SJSA1 (cell line): ENCODE measurements around the genes RAPGEF4 and GPR155.

DNA sequence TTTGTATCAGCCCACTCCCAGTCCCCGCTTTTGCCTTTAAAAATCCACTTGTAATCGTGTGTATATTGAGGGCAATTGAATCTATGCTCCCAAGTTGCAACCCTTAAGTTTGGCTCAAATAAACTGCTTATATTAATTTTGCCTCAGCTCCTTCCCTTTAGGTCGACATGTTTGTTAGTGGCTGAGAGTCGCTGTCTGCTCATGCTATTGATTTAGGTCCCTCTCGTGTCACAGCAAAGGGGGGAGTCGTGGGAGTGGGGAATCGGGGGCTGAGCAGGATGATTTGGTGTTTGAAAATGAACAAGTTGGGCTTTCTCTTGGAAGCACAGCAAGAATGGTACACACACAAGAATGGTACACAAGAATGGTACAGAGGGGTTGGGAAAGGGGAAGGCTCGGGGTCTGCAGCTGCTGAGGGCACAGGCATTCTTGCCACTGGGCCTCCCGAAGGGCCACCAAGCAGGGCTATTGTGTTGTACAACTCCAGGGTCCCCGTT lies 42.8 kb upstream of the ITGA6 start:
- RAMPAGE, long total RNA = no peak

GRCh38 chr2:172431179-172431918 lies 4.0 kb downstream of the ITGA6 start:
- RAMPAGE, long total RNA = no peak

DNA sequence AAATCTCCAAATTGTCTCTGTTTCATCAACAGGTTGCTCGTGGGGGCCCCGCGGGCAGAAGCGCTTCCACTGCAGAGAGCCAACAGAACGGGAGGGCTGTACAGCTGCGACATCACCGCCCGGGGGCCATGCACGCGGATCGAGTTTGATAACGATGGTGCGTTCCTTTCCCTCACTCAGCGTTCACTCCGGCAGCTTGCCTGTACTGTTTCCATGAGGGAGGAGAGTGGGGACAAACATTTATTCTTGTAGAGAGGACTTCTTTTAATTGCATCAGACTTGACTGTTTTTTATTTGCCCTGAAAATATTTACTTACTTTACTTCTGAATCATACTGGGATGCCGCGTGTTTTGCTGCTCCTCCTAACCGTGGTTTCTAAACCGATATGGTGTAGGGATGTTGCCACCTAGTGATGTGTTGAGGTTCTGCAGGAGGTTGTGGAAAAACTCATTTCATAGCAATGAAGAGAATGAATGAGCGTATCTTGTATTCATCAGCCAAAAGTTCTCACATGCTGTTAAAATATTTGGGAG lies 38.2 kb downstream of the ITGA6 start:
- RAMPAGE, long total RNA = no peak

DNA sequence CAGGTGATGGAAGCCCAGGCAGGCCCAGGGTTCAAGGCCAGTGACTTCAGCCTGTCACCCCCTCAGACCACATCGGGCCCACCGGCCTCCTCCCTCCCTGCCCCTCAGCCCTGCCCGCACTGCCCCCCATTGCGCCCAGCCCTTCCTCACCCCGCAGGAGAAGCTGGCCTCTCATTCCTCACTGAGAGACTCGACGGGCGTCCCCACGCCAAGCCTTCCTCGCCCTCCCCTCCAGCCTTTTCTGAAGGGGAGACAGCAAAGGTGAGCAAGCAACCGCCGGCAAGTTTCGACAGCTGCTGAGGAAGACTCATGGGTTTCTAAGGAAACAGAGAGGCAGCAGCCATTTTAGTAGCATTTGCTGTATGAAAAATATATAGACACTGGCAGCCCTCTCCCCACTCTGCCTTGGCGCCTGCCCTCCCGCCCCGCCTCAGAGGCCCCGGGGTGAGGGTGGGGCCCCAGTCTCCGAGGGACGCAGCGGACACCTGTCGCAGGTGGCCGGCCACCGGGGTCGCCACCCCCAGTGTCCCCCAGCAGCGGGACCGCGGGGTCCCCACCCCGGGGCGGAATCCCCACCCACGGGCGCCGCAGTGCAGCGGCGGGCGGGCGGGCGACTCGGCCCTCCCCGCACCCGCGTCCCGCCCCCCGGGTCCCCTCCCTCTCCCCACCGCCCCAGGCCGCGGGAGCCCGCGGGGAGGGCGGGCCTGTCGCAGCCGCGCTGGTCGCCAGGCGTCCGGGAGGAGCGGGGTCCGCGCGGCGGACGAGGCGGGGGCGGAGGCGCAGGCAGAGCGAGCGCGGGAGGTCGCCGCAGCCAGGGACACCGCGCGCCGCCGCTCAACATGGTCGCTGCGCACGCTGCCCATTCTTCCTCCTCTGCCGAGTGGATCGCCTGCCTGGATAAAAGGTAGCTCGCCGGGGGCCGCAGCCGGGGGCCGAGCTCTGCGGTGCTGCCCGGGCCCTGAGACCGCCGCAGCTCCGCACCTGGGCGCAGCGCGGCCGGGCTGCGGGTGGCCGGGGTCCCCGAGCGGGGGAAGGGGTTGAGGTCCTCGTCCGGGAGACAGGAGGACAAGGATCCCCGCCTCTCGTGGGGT lies at the start of gene RAPGEF4:
RAPGEF4 (plus strand) TSS at position 701 of the 1,091 bp plus-strand sequence.
- RAMPAGE, long total RNA = no peak

GRCh38 chr2:173059978-173060636 lies 15.5 kb upstream of the MAP3K20 start:
- RAMPAGE, long total RNA = no peak

GRCh38 chr2:173090968-173091836 lies 15.6 kb downstream of the MAP3K20 start:
- RAMPAGE, long total RNA = no peak

DNA sequence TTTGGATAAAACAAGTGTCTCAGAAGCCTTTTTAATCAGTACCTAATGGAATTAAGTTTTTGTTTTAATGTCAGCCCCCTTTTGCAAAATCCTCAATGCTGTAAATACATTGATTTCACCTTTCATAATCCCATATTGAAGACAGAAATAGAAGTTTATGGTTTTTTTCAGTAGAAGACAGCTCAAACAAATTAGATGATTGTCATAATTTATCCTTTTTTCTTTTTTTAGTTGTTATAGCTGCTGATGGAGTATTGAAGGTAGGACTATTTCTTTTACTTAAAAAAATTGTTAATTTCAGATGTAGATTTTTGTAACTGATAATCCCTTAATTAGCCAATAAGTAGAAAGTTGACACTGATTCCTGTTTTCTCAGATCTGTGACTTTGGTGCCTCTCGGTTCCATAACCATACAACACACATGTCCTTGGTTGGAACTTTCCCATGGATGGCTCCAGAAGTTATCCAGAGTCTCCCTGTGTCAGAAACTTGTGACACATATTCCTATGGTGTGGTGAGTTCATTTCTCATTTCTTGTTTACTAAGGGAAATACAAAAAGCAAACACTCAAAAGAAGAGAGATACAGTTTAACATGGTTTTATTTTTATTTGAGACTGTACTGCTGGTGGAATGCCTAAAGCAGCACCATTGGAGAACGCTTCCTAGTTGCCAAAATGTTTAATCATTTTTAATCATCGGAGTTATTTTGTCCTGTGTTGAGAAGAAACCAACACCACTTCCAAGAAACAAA lies 115.2 kb downstream of the MAP3K20 start:
- RAMPAGE, long total RNA = no peak

- RAMPAGE, long total RNA = no peak
Observed at GRCh38 chr2:173197902-173198268, 122.2 kb downstream of the MAP3K20 start.

- RAMPAGE, long total RNA = no peak
Observed at GRCh38 chr2:173216987-173217450, 137.7 kb upstream of the CDCA7 start.

GRCh38 chr2:173351391-173351670 lies 3.3 kb upstream of the CDCA7 start:
- RAMPAGE, long total RNA = no peak

DNA sequence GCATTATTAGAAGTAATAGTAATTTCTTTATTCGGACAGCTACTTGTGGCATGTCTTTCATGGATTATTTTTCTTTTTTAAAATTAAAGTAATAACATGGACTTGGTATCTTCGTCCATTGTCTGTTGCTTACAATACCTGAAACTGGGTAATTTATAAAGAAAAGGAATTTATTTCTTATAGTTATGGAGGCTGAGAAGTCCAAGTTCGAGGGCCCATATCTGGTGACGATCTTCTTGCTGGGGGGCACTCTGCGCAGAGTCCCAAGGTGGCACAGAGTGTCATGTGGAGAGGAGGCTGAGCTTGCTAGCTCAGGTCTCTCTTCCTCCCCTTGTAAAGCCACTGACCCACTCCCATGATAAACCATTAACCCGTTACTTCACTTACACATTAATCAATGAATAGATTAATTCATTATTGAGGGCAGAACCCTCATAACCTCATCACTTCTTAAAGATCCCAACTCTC lies 24.6 kb downstream of the CDCA7 start:
- RAMPAGE, long total RNA = no peak

GRCh38 chr2:173918505-173919342 lies 46.4 kb downstream of the SP3 start:
- RAMPAGE, long total RNA = no peak

DNA sequence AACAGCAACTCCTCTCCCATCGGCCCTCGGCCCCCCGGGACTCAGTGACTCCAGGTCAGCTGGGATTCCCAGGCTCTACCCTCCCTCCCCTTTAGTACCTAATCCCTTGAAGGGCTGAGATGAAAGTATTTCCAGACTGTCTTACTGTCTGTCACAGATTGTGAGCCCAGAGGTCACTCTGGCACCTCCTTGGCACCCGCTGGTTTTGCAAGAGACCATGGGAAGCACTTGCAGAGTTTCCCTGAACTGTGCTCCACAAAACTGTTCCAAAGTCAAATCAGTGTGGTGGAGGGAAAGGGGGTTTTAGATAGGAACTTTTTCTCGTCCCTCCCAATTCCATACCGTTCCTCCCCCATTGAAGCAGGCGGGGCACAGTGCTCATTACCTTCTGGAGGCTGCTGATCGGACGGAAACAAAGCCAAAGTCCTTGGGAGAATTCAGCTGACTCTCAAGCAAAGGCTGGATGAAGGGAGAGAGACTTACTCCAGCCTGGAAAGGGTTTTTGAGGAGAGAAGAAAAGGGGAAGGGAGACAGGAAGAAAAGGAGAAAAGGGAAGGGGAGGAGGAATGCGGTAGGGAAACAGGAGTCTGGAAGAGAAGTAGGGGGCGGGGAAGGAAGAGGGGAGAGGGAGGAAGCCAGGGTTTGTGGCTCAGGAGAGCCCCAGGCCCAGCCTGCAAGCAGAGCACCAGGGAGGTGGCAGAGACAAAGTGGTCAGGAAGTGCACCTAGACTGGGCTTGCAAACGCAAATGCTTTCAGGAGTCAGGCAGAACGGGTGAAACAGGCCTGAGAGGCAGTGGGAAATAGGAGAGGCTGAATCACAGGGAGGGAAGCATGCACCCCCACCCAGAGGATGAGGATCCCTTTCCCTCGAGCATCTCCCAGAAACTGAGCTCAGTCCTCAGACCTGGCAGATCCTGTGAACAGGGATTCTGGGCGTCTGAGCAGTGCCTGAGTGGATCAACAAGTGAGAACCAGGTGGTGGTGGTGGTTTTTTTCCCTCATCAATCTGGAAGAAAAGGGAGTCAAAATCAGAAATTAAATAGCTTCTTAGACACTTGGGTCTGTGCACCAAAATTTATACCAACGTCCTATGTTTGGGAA lies 88.5 kb upstream of the SP3 start:
- RAMPAGE, long total RNA = no peak

DNA sequence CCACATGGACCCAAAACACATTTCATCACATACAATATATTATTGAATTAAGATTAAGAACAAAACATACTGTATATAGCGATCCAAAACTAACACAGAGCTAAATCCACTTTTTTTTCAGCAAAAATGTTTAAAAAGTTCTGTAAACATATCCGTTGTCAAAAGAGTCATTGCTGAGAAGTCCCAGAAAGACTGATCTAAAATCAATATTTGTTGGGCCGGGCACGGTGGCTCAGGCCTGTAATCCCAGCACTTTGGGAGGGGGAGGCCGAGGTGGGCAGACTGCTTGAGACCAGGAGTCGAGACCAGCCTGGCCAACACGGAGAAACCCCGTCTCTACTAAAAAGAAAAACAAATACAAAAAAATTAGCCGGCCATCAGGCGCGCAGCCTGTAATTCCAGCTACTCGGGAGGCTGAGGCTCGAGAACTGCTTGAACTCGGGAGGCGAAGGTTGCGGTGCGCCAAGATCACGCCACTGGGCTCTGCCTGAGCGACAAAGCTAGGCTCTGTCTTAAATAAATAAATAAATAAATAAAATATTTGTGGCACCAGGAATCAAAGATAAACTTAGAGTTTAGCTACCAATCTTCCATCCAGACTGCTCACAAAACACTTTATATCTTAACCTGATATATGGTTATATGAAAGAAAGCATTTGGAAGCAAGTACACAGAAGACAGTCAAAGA lies 1.3 kb downstream of the OLA1 start:
- RAMPAGE, long total RNA = no peak

- RAMPAGE, long total RNA = no peak
Observed at GRCh38 chr2:174248891-174249177, 502 bp upstream of the OLA1 start.

- RAMPAGE, long total RNA = no peak
Observed at GRCh38 chr2:174373648-174374349, 21.7 kb downstream of the CIR1 start.

DNA sequence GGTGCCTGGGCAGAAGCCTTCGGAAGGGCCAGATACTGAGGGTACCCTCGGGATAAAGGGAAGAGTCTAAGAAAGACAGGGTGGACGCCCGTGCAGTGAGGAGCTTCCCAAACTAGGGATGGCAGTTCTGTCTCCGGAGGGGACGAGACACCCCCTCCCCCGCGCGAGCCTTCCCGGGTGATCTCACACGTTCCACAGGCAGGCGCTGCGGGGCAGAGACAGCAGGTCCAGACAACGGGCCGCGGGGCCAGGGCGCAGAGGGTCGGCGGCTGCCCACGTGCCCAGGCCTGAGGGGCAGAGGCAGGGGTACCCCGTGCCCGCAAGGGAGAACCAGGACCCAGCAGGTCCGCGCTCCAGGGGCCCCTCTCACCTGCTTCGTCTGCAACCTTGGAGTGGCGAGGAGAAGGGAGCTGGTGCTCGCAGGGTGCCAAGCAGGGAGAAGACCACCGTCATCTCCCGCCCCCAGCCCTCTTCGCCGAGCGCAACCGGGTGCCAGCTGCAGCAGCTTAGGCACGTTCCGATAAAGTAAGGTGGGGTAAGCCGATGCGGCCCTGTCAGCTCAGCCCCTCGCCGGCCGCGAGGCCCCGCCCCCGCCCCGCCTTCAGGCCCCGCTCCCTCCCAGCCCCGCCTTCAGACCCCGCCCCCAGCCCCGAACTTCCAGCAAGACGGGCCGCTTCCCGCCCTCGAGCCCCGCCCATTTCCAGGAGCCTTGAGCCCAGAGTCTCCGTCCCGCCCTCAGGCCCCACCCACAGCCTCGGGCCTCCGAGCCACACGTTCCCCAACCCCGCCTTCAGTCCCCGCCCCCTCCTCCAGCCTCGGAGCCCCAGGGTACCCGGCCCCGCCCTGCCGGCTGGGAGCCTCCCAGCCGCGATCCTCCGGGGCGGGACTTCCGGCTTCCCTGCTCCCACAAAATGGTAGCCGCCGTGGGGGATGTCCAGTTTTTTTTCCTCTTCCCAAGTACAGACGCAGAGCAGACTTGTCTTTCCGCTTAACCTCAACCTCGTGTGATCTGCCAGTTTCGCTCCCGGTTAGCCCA lies at the start of gene GPR155:
GPR155 (minus strand) TSS at position 527 of the 1,036 bp plus-strand sequence.
- RAMPAGE, long total RNA = start-site peak on the minus strand centred at position 542 of the sequence, 97 bp wide, 34 and 26 reads in 2 replicates

GRCh38 chr2:174555252-174556096 lies 42.1 kb downstream of the WIPF1 start:
- RAMPAGE, long total RNA = no peak

DNA sequence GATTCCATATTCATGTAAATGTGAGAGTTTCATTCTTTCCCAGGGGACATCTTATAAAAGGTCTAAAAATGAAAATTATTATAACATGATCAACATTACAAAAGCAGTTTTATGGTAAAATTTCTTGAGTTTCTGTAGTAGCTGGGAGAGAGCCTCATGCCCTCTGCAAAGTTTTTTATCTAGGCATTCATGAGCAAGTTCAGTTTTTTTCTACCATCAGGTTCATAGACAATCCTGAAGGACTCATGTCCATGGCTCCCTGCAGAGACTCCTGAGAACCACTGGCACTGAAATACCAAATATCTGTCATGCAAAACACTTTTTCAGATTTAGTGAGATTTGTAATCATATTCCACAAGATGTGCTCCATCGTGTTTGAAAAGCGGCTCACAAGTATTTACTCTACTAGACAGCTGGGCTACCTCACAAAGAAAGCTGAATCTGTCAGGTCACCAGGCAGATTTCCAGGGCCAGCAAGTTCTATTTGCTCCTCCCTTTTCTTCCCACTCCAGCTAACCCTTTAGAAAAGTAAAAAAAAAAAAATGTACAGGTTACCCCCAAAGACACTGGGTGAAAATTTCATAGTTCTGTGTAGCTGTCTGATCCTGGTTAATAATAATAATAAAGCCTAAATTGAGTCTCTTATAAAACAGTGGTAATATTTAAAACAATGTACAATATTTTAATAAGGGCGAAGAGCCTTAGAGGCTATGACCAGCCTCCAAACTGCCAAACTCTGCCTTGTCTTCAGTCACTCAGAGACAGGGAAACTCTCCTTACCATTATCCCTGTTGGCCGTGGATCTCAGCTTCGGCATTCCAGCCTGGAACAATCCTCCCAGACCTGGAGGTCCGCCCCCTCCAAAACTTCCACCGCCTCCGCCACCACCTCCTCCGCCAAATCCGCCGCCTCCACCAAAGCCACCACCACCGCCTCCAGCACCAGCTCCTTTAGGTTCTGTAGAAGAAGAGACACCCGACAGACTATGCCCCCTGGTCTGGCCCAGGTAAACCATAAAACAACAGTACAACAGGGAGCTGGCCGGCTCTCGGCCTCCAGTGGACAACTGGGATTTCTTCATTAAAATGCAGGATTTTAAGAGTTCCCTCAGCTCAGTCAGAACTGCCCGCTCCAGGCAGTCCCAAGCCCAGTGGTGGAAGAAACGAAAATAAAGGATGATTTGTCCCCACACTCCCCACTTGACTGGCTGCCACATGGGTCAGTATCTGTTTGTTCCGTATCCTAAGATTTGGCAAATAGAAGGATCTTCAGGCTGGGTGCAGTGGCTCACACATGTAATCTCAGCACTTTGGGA lies 22.7 kb downstream of the WIPF1 start:
- RAMPAGE, long total RNA = no peak

DNA sequence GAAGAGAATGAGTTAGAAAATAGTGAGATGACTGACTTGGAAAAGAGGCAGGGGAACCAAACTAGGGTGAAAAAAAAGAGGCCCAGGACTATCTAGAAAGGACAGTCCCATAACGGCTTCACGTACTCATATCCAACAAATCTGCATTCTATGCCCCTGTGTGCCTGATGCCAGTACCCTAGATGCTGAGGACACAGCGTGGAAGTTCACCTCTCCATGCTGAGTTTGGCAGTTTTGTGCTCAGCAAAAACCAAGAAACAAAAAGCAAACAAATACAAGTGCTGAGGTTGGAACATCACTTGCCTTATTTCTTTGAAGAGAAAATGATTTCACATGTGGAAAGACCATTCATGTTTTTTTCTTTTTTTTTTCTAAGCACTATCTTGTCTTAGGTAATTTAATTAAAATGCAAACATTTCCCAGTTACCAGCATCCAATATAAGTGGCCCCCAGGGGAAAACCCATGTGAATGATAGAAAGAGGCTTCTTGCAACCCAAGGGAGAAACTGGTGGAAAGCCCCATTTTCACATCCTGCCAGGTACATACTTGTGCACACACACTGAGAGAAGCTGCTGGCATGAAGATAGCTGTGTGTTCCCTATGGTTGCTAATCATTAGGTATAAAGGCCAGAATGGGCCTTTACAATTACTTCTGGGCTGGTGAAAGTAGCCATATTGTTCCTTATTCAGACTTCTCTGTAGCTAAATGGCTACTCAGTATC lies 10.7 kb upstream of the WIPF1 start:
- RAMPAGE, long total RNA = no peak